ENCODE measurements around the genes DYNLT4 and TESK2.

DNA sequence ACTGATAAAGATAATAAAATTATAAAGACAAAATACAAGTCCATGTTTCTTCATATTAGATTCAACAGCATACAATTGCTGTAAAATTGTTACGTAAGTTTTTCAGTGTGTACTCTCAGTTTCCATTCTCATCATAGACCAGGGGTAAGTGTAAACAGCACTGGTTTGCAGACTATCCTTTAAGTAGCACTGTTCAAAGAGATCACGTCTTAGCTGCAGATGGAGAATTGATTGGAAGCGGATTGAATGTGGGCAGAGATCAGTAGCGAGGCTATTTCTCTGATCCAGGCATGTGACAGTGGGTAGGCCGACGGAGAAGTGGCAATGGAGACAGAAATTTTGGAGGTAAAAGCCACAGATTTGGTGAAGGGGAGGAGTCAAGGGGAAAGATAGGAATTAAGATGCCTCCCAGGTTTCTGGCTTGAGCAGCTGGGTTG, 3.8 kb downstream of the DMAP1 start:
- PRO-cap, result no peak

- PRO-cap, result no peak
Measured at GRCh38 chr1:44250040-44250751, 36.9 kb downstream of the DMAP1 start.

GRCh38 chr1:44255269-44256254, 42.3 kb downstream of the DMAP1 start:
- PRO-cap, result no peak

GRCh38 chr1:44261419-44262296, 48.4 kb downstream of the DMAP1 start:
- PRO-cap, result no peak

DNA sequence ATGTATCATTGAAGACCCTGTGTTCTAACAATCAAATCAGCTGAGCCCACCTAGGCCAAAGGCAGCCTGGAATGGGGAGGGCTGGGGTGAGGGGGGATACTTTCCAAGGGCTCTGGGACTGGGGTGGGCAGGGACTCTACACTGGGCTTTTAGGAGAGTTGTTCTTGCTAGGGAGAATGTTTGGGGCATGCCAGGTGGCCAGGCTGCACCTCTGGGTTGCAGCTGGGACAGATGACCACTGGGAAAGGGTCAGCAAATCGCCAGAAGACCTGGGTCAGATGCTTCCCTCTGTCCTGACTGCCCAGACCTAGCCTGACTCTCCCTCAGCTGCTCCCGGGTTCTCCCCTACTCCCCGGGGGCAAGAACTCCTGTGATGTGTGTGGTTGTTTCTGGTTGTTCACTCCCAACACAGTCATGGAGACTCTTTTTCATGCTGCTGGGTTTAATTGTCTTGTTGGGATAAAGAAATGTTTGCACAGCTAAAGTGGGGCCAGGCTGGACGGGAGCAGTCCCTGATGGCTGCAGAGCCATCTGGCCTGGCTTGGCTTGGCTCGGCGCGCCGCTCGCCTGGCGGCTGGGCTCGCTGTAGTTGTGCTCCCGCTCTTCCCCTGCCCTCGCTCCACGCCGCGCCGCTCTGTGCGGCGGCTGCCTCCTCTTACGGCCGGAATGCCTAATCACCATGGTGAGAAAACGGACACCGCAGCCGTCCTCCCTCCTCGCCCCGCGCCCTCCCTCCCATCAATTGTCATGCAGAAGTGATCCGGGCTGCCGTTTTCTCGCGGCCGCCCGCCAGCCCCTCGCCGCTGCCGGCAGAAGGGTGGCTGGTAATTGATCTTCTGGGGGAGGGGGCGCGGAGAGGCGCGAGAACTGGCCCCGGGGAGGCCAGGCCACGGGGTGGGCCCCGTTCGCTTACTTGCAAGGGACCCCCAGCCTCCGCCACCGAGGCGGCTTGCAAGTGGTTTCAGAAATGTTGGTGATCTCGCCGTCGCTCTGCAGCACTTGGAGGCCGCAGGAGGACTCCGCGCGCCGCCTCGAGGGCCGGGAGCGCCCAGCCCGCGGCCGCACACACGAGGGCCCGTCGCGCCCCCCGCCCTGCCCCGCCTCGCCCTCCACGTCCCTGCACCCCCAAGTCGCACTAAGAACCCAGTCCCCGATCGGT, 12.2 kb downstream of the RNF220 start:
- PRO-cap, result no peak

DNA sequence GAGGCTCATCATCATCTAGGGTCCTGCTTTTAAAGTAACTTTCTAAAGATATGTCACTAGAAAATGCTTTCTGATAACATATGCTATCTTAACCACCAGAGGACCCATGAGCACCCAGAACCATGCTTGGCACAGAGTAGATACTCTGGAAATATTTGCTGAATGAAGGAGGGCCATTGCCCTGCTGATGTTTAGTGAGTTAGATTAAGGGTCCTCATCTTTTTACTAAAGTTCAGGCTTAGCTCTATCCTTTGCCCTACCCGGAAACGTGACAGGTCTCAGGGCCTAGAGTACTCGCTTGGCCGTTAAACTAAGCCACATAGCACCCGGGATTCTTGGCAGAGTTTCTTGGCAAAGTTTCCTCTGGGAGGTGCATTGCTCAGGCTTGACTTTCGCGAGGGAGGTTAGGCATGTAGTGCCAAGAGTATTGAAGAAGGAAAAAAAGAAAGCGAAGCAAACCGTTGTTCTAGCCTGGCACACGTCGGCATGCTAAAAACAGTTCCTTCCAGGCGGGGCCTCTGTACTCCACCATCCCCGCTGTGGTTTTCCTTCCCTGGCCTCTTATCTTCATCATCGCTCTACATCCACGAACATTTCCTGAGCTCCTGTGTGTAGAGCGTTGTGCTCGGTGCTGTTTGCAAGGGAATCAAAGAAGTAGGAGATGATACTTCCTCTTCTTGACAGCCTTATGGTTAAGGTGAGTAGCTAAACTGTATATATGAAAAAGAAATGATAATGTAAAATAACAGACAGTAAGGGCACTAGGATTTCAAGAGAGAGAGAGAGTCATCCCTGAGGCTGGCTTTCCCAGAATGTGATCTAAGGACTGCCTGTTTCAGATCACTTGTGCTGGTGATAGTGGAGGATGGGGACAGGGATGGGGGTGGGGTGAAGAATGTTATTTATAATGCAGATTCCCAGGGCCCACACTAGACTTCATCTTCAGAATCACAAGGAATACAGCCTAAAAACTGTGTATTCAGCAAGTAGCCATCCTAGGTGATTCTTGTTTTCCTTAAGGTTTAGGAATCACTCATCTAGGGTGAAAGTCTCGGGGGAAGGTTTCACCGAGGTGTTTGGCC, 18.7 kb downstream of the RNF220 start:
- PRO-cap, result no peak

DNA sequence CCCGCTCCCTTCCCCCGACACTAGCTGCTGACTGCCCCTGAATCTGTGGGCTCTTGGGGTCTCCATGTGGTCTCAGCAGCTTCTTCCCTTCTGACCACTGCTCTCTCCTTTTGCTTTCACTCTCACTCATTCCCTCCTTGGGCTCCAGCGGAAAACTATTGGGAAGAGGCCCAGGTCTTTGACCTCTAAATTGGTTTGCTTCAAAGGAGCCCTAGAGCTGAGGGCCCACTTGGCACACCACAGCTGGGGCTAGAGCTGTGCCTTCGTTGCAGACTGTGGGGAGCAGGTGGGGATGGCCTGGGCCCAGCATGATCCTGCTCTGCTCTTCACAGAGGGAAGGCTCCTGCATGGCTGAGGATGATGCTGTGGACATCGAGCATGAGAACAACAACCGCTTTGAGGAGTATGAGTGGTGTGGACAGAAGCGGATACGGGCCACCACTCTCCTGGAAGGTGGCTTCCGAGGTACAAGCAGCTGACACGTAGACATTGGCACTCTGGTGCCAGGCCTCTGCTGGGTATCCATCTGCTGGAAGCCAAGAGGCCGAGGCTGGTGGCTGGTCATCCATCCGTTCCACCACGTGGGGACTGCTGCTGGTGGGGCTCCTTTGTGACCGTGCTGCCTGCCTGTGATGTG, 38.5 kb downstream of the TMEM53 start:
- PRO-cap, result no peak

- PRO-cap, result no peak
Measured at GRCh38 chr1:44654611-44655198, 19.6 kb downstream of the TMEM53 start.

- PRO-cap, result no peak
Measured at GRCh38 chr1:44785945-44786922, 1.7 kb downstream of the BEST4 start.

DNA sequence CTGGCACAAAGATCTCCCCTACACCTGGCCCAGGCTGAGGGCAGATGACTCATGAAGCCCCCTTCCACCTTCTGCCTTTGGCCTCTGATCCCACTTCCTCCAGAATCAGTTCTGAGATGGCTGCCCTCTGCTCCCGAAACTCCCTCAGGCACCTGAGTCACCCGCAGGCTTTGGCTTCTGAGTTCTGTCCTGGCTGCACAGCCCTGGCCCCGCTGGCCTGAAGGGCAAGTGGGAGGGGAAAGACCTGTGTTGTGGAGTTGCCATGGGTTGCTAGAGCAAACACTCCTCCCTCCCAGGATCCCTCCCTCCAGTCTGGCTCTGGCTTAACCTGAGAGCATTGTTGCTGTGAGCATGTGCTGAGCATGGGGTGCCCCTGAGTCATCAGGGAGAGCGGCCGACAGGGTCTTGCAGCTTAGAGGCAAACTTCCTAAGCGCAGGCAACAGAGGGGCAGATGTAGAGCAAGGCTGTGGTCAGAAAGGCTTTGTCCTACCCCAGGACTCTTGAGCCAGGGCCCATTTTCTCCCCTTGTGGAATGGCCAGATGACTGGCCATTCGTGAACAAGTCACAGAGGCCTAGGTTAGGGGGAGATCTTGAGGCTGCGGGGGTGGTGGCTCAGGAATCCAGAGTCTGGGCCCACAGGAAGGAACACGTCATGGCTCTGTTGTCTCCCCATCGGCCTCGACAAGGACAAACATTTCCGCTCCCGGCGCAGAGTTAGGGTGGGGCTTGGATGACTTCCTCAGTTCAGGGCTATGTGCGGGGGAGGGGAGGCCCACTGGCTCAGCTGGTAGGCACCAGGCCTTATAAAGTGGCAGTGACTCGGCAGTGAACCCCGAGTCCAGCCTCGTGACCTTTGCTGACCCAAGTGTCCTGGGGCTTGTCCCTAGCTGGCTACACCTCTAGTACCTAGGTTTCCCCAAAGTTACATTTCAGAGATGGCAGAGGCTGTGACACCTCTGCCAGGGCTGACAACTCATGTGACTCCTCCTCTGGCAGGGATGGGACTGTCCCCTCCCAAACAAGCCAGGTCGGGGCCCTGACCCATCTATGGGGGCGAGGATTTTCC, at the start of gene DYNLT4:
DYNLT4 (minus strand) TSS at position 179 of the 1,068 bp plus-strand sequence.
- PRO-cap, result bidirectional peak, plus-strand start at position 352 of the sequence, minus-strand start at position 146 of the sequence; bidirectional peak, plus-strand start at position 757 of the sequence, minus-strand start at position 682 of the sequence

DNA sequence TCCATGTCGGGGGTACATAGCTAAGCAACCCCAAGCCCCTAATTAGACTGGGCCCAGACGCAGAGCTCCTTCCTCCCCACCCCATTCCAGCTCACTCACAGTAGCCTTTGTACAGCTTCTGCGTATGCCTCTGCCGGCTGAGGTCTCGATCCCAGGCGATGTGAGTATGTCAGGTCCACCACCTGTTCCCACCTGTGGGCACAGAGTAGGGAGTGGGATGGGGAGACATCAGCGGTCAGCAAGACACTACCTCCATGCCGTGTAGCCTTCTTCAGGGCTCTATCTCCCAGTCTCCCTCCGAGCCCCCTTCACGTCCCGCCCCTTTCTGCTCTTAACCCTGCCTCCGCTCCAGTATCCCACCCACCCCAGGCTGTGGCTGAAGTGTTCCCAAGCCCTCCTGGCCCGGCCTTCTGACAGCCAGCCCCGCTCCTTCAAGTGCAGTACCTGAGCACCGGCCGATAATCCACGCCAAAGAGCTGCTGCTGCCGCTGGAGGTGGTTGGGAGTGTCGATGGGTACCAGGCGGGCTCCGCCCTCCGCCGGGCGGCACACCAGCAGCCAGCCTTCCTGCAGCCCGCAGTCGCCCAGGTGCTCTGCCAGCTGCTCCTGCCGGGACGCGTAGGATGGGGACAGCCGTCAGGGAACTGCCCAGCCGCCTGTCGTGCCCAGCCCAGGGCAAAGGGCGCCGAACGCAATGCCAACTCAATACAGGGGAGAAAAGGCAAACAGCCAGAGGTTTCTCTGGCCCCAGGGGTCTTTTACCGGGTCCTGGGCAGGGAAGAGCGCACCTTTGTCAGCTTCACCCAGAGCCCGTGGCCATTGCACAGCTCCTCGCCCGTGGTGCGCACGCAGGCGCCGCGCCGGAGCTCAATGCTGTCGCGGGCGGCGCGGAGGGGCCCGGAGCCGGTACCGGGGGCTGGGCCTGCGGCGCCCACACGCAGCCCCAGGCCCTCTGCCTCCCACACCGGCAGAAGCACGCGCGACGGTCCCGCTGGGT, 724 bp downstream of the HECTD3 start:
- PRO-cap, result bidirectional peak, plus-strand start at position 704 of the sequence, minus-strand start at position 594 of the sequence

DNA sequence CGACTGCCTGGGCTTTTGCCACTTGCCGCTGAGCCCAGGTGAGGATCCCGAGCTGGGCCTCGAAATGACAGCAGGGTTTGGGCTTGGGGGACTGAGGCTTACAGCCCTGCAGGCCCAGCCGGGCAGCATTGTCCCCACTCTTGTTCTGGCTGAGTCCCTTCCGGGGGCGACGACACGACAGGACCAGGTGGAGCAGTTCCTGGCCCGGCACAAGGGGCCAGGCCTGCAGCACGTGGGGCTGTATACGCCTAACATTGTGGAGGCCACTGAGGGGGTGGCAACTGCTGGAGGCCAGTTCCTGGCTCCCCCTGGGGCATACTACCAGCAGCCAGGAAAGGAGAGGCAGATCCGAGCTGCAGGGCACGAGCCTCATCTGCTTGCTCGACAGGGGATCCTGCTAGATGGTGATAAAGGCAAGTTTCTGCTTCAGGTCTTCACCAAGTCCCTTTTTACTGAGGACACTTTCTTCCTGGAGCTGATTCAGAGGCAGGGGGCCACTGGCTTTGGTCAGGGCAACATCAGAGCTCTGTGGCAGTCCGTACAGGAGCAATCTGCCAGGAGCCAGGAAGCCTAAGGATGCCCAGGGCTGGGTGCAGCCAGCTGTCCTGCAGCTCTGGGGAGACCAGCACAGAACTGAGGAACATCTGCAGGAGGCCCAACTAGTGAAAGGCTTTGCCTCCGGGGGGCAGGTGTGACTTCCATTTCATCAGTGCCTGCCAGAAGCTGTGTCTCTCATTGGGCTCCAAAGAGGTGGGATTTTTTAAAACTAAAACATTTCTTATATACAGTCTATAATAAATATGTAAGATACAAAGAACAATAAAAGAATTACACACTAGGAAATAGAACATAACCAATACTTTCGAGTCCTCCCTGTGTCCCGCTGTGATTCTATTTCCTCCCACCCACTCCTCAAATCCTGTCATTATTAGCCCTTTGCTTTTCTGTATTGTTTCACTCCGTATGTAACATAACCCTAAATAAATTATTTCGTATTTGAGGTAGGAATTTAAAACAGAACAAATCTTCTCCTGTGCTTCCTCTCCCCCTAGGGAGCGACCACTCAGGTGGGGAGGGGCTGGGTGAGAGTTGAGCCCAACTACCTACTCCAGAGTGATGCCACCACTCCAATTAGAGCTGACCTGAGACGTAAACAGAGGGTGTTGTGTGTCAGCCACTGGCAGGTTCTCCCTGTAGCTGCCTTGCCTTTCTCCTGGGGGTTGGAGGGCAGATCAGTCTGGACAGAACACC, 1.4 kb downstream of the HPDL start:
- PRO-cap, result no peak

DNA sequence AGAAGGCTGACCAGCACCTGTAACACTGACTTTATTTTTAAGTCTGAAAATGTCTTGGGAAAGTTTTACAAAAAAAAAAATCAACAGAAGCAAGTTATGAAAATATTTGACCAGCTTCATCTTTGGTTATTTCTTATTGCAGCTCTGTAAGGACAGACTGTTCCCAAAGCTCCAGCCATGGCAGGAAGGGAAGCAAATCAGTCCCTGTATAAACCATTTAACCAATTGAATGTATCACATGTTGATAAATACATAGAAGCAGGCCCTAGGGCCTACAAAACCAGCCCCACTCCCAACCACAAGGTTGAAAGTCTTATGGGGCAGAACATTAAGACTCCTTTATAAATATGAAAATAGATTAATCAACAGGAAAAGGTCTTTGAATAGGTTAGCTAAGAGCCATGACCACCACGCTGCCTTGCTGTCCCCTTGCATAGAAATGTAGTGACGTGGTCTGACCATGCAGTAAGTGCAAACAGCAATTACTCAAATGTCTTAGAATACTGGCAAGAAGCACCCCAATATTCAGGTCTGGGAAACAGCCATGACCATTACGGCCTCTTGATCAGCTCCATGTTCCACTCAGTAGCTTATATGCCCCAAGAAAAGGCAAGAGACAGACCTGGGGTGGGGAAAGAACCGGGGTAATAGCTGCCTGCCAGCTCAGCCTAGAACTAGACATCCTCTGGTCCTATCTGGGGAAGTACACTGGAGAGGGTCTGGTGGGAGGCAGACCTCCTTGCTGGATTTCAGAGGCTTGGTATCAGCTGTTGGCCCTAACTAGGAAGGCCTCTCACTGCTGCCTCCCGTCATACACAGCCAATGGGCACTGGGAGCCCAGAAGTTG, 4.1 kb downstream of the TOE1 start:
- PRO-cap, result no peak

- PRO-cap, result no peak
Measured at GRCh38 chr1:45348725-45349205, 8.8 kb downstream of the TOE1 start.

- PRO-cap, result no peak
Measured at GRCh38 chr1:45489464-45489980, 1.4 kb downstream of the TESK2 start.

DNA sequence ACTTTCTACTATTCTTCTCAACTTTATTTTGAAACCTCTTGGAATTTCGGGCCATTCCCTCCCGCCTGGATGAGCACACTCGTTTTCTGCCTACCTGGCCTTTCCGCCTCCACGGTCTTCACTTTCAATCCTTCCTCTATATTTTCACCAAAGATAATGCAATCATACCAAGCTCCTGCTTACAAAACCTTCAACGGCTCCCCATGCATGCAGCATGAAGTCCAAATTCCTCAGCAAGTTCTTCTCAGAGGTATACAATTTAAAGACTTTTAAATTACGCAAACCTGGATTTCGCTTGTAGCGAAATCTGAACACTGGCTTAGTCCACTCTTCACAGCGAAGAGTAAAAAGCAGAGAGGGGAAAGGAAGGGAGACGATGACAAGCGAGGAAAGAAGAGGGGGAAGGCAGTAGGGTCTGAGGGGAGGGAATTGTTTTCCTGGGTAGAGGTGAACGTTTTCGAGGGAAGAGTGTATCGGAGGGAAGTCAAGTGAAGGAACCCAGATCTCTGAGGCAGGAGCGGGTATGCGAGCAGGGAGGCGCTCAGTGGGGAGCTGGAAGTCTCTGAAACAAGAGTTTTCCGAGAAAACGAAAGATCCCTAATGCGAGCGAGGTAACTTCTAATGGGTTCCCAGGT, 865 bp downstream of the TESK2 start:
- PRO-cap, result no peak

DNA sequence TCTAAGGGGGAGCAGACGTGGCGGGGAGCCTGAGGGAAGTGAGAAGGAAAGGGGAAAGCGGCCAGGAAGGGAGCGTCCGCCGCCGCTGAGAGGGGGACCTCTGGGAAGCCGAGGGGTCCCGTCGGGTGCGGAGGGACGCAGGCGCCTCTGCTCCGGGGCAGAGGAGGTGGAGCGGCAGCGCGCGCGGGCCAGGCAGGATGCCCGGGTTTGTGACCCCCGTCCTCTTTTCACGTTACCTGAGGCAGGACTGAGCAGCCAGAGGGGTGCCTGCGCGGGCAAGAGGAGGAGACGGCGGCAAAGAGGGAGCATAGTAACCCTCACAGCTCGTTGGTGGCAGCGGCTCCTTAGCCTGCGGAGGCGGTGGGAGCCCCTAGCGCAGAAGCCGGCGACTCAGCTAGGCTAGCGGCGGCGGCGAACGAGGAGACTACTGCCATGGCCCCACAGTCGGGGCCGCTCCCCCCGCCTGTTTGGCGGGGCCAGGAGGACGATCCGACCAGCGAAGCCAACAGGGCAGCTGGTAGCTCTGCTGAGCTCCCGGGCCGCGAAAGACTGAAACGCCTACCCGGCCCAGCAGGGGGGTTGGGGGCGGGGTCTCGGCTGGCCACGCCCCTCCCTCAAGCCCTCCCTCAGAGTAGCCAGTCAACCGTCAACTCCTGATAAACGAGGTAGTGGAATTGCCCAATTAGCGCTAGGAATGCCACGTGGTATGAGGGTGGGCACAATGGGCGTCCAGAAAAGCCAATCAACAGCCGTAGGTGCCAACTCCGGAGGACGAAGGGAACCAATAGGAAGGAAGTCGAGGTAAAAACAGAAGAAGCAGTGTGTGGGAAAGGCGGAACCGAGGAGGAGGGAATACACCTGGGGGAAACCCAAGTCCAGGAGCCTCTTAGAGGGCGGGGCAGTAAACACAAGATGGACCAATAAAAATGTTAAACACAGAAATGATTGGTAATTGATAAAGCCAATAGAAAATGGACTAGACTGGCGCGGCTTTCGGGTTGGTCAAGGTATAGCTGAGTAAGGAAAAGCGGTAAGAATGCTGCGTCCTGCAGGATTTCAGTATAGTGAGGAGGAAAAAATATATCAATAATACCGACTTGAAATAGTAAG, at the start of gene TESK2:
TESK2 (minus strand) TSS at position 548 of the 1,110 bp plus-strand sequence.
- PRO-cap, result bidirectional peak, plus-strand start at position 819 of the sequence, minus-strand start at position 543 of the sequence

DNA sequence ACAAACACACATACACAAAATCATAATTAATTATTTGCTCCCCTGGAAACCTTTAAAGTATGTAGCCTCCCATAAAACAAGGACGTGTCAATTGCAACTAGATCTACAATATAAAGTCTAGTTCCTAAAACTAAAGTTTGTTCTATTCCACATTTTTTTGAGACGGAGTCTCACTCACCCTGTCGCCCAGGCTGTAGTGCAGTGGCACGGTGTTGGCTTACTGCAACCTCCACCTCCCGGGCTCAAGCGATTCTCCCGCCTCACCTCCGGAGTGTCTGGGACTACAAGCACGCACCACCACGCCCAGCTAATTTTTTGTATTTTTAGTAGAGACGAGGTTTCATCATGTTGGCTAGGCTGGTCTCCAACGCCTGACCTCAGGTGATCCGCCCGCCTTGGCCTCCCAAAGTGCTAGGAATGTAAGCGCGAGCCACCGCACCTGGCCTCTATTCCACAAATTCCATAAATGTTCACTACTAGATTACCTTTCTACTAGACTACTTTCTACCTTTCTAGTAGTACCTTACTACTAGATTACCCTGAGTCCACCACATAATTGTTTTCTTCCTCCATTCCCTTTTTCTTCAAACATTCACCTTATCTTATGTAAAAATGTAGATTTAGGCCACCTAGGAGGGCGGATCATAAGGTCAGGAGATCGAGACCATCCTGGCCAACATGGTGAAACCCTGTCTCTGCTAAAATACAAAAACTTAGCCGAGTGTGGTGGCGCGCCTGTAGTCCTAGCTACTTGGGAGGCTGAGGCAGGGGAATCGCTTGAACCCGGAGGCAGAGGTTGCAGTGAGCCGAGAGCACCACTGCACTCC, 1.1 kb upstream of the PRDX1 start:
- PRO-cap, result no peak

GRCh38 chr1:45557448-45557884, 6.8 kb downstream of the AKR1A1 start:
- PRO-cap, result no peak

GRCh38 chr1:45622532-45622924, 1.3 kb downstream of the CCDC17 start:
- PRO-cap, result no peak

All from duodenum (tissue), 1 donor.